ENCODE results near the genes USO1, CXCL9 and SHROOM3.

DNA sequence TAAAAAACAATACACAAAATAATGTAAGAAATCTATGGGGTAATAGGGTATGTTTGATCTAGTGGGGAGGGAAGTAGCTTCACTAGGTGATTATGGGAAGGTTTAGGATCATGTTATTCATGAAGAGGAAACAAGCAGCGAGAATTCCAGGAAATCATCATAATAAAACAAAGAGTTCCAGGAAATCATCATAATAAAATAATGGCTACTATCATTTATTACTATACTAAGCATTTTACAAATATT, 12.3 kb upstream of the CXCL8 start:
- PRO-cap, result no peak

- PRO-cap, result no peak
Measured at GRCh38 chr4:73870109-73870851, 1.1 kb downstream of the CXCL1 start.

- PRO-cap, result no peak
Measured at GRCh38 chr4:74659527-74660241, 134.6 kb downstream of the BTC start.

DNA sequence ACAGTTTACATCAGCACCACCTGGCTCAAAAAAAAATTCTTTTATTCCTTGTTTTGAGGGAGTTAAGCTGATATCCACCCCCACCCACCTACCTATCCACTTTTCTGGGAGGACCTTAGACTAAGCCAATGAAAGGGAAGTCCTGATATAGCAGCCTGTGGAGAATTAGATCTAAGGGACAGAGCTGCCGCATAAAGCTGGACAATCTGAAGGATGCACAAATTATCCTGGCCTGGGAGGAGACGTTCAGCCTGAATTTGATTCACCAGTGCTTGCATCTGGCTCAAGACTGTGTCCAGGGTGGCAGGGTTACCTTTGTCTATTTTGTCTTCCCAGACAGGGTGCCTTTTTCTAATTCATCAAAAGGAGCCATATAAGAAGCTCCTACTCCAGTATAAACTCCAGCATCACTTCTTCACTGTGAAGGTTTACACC, 264.3 kb downstream of the RCHY1 start:
- PRO-cap, result no peak

DNA sequence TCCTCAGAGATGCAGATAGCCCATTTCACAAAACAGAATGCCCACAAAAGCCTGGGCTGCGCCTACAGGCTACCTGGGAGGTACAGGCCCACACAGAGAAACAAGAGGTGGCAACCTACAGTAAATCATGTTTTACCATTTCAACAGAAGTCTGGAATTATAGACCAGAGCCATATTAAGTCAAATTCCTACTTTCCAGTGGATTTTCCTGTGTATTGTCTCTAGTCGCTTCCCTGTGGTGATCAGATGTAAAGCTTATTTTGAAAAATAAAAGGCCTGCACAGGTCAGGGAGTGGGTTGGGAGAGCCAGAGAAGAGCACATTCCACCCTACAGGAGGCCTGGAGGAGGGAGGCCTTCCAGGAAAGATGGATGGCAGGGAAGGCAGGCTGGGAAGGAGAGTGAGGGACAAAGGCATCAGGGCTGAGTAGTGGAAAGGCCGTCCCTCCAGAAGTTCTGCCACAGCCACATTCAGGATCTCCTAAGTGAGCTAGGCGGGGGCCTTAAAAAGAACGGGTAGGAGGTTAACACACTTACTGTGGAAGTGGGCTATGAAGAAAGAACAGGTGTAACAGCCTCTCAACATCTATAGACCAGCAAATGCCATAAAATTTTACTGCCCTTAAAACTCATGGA, 19.0 kb upstream of the USO1 start:
- PRO-cap, result no peak

GRCh38 chr4:75724282-75725369, at the start of gene USO1:
USO1 (plus strand) TSS chr4:75724577.
- PRO-cap, result bidirectional peak, plus-strand start at chr4:75724667, minus-strand start at chr4:75724583; bidirectional peak, plus-strand start at chr4:75725311, minus-strand start at chr4:75725224

- PRO-cap, result no peak
Measured at GRCh38 chr4:75844039-75844942, 58.0 kb downstream of the PPEF2 start.

- PRO-cap, result no peak
Measured at GRCh38 chr4:76007241-76007570, at the start of gene CXCL9. CXCL9 (minus strand) TSS chr4:76007509.

GRCh38 chr4:76053631-76054327, 17.9 kb upstream of the CXCL11 start:
- PRO-cap, result no peak

- PRO-cap, result bidirectional peak, plus-strand start at chr4:76201190, minus-strand start at chr4:76200923
Measured at GRCh38 chr4:76200639-76201348, 12.8 kb downstream of the SCARB2 start.

- PRO-cap, result no peak
Measured at GRCh38 chr4:76206488-76207034, 7.1 kb downstream of the SCARB2 start.

- PRO-cap, result no peak
Measured at GRCh38 chr4:76213216-76213406, 513 bp downstream of the SCARB2 start.

DNA sequence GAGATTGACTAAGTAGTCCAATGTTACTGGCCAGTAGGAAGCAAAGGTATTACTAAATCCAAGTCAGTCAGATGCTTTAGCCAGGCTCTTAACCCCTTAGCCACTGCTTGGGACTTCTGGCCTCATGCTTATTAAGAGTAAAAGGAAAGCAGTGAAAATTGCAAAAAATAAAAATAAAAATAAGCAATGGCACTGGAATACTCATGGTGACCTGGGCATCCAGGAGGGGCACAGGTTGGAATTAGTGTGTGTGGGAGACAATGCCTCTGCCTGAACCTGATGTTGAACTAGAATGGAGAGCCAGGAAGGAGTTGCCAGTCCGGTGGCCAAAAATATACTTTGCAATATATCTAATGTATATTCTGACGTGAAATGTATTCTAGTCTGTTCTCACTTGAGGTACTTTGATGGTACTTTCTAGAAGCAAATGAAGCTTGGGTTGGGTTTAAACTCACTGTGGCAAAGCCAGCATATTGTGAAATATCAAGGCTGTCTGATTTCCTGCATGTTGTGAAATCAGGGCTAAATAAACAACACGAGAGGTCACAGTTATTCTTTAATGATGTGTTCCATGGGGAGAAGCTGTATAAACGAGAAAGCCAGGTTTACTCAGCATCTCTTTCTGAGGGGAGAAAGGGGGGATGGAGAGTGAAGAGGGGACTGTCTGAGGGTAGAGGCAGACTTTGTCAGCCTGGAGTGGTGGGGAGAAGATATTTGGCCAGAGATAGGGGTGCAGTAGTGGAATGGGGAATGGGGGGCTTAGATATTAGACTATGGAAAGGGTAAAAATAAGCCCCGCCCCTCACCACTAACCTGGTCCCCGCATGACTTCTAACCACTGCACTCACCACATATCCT, 5.6 kb upstream of the SCARB2 start:
- PRO-cap, result no peak

GRCh38 chr4:76234213-76234851, 17.2 kb upstream of the FAM47E start:
- PRO-cap, result no peak

DNA sequence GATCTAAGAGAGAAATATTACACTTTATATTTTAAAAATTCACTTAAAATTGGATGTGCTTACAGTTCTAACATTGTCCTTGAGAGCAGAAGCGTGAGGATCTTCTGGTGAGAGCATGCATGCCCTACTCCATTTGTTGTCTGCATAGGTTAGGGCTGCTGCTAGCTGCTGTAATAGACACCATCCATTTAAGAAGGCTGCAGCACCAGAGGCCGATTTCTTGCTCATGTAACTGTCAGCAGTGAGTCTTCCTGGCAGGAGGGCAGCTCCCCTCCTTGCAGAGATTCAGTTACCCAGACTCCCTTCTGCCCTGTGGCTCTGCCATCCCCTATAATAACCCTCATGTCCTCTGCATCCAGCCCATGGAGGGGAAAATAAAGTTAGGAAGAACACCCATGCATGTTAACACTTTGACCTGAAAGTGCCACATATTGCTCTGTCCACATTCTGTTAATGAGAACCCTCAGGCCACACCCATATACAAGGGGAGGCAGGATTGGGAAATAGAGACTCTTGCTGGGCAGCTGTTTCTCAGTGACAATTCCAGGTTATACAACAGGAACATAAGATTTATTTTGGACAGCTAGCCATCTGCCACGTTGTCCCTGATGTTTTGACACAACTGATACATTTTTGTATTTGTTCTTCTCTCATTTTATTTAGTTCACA, 5.4 kb downstream of the STBD1 start:
- PRO-cap, result no peak

DNA sequence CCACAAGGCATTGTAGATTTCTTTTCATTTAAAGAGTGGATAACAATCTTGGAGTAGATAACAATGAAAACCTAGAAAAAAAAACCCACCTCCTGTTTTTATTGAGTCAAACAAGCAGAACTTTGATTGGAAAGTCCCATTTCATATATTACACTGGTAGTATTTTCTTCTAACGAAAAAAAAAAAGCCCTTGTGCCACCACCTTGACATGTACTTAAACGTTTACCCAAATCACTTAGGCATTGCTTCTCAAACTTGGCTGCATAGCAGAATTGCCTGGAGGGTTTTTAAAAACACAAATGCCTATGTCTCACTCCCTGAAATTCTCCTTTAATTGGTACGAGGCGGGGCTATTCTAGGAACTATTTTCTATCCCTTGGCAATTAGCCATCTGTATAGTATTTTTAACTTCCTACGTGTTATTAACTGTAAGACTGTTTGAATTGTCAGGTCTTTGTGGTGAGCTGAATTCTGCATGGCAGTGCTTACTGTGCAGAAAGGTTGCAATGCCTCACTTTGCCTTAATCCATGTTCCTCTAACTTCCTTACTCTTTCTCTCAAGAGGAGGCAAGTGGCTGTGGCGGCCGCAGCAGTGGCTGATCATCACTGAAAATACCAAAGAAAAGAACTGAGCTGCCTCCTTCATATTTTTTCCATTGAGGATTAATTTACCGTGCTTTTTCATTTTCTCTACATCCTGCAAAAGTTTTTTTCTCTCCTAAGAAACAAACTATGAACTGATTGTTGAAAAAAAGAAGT, at the start of gene SHROOM3:
TSS of gene SHROOM3 (plus strand) at position 548 of the 759 bp plus-strand sequence.
- PRO-cap, result no peak

DNA sequence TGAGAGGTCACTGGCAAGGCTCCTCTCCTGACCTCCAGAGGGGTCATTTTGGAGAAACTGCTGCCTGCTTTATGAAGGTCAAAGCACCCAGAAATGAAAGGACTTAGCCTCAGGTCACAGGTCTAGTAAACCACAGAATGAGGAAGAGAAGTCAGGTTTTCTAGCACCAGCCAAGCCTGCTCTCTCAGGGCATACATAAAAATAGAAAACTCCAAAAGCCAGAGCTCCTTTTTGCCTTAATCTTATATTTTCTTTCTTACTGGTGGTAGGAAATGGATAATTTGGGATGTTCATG, 134.2 kb downstream of the SHROOM3 start:
- PRO-cap, result no peak

DNA sequence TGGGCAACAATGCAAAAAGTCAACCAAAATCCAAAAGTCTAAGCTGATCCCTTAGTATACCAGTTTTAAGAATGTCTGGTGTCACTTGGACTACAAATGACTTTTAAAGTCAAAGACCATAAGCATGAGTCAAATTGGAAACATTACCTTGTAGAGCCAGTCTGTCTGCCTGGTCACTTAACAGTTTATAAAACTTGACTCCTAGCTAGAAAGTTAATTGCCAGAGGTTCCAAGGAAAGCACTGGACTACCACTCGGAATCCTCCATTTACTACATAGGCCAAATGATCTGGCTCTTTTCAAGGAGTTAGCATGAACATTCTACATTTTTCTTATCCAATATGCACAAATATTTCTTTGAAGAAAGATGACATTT, 188.2 kb downstream of the SHROOM3 start:
- PRO-cap, result no peak

GRCh38 chr4:76662306-76663025, 227.4 kb downstream of the SHROOM3 start:
- PRO-cap, result no peak

DNA sequence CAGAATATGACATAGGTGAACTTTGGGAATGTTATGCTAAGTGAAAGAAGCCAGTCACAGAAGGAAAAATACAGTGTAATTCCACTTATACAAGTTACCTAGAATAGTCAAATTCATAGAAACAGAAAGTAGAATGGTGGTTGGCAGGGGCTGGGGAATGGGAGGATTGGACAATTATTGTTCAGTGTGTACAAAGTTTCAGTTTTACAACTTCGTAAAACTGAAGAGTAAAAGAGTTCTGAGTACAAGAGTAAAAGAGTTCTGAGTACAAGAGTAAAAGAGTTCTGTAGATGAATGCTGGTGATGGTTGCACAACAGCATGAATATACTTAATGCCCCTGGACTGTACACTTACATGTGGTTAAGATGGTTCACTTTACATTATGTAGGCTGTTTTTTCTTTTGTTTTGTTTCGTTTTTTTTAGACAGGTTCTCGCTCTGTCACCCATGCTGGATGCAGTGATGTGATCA, 231.0 kb downstream of the SOWAHB start:
- PRO-cap, result no peak

Measured in duodenum (tissue), 1 donor.